Cytotoxic T cell (primary cell): Measurements from ENCODE around the gene STX10.

- PRO-cap, 2 experiments, result no peak in any of the 2 experiments
Measured at GRCh38 chr19:13121297-13121655, 3.2 kb downstream of the NACC1 start.

GRCh38 chr19:13138012-13138736 lies 12.0 kb downstream of the STX10 start:
- PRO-cap, 2 experiments, result no peak in any of the 2 experiments

DNA sequence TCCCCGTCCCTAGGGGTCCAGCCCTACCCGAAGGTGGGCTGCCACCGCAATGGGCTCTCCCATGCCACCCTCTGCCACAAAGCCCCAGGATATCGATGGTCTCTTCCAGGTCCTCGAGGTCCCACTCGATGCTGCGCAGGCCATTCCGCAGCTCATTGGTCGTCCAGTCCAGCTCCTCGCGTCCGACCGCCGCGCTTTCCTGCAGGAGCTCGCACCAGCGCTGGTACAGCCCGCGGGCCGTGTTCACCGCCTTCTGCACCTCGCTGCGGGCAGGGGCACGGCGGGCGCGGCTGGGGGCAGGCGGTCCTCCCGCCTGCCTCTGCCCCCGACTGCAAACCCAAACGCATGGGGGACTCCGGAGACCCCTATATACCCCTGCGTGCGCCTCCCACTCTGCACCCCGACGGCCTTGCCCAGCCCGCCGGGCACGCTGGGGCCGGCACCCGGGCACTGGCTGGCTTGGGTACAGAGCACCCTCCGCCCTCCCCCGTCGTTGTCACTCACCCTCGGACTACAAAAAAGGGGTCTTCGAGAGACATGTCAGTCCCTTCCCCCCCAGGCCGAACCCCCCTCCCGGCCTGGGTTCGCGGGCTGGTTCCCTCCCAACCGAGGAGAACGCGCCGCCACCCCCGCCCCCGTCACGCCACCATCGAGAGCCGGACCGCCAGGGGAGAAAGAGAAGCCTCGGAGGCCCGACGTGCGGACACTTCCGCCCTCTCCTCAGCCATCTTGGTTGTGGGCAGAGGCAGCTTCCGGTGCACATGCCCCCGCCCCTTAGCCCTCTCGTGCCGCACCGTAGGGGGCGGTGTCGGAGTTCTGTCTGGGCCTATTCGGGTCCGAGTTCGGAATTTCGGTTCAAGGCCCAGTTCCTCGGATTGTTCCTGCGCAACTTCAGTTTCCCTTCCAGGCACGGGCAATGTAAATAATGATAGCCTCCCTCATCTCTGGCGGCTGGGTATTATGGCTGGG lies at the start of gene STX10:
Gene STX10, minus strand, starts transcription at position 741 of the 969 bp plus-strand sequence.
- PRO-cap, 2 experiments, result peak in 2 of 2 experiments; most common plus-strand start position 811 of the sequence (in 1); most common minus-strand start position 339 of the sequence (in 1)

DNA sequence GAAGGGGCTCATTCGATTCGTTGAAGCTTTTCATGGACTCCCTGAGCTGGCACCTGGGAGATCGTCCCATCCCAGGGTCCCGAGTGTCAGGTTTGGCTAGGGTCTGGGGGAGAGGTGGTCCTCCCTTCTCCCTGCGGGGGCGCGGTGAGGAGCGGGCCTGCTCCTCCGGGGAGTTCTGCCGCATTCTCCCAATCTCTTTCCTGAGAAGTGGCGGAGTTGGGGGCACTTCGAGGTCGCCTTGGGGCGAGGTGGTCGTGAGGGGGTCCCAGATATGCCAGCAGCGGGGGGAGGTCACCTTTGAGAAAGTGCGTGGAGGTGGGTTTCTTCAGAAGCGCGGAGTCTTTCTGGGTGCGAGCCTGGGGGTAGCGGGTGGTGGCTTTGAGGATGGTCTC lies 389 bp downstream of the IER2 start:
- PRO-cap, 2 experiments, result no peak in any of the 2 experiments

- PRO-cap, 2 experiments, result peak in 2 of 2 experiments; most common plus-strand start chr19:13153055 (in 2)
Measured at GRCh38 chr19:13152986-13153154, 2.7 kb downstream of the IER2 start.

- PRO-cap, 2 experiments, result peak in 2 of 2 experiments; most common plus-strand start chr19:13153706 (in 1); most common minus-strand start chr19:13153387 (in 1)
Measured at GRCh38 chr19:13153155-13153811, 3.1 kb downstream of the IER2 start.

- PRO-cap, 2 experiments, result no peak in any of the 2 experiments
Measured at GRCh38 chr19:13164368-13165142, 14.3 kb downstream of the IER2 start.

GRCh38 chr19:13172012-13173236 lies 22.2 kb downstream of the IER2 start:
- PRO-cap, 2 experiments, result peak in 1 of 2 experiments; most common plus-strand start chr19:13172295 (in 1); most common minus-strand start chr19:13172504 (in 1)

- PRO-cap, 2 experiments, result no peak in any of the 2 experiments
Measured at GRCh38 chr19:13299031-13299479, 148.8 kb downstream of the IER2 start.

DNA sequence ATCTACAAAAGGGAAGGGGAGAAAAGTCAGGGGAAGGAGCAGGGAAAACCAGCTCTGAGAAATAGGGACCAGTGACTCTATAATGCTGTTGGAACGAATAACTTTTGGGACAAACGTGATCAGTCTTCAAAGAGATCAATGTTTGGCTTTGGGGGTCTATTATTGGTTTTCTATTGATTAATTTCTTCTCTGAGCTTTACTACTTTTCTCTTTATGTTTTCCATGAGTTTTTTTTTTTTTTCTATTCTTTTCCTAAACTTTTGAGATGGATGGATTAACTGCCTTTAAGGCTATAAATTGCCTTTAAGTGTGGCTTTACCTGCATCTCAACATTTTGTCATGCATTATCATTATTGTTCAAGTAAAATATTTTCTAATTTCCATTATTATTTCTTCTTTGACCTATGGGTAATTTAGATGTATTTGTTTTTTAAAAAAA lies 146.5 kb downstream of the CACNA1A start:
- PRO-cap, 2 experiments, result no peak in any of the 2 experiments

DNA sequence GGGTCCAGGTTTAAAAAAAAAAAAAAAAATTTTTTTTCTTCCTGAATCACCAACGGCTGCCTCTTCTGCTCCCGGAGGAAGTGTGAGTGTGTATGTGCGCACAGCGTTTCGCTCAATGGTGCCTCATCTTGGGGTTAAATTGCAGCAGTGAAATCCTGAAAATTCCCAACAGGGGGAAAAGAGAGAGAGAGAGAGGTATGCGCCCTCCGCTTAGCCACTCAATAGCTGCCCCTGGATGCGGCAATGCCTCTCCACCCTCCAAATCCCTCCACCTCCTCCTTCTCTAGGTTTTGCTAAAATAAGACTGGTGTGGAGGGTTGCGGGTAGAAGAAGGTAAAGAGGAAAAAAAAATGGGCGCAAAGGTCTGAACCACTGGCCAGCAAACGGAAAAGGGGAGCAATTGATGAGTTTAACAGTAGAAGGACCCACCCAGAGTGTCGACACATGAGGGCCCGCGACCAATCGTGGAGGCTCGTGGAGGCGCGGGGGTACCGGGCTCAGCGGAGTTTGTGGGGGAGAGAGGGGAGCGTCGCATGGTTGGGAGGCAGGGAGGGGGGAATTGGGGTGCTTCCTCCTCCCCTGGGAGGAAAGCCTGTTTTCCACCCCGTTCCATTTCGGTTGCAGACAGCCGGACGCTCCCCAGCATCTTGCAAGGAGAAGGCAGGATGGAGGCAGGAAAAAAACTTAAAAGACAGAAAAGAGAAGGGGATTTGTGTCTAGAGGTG lies 935 bp upstream of the CACNA1A start:
- PRO-cap, 2 experiments, result no peak in any of the 2 experiments

- PRO-cap, 2 experiments, result no peak in any of the 2 experiments
Measured at GRCh38 chr19:13599942-13600403, 93.7 kb upstream of the CACNA1A start.

GRCh38 chr19:13794853-13795212 lies 410 bp upstream of the ZSWIM4 start:
- PRO-cap, 2 experiments, result peak in 2 of 2 experiments; most common minus-strand start chr19:13795005 (in 1)

DNA sequence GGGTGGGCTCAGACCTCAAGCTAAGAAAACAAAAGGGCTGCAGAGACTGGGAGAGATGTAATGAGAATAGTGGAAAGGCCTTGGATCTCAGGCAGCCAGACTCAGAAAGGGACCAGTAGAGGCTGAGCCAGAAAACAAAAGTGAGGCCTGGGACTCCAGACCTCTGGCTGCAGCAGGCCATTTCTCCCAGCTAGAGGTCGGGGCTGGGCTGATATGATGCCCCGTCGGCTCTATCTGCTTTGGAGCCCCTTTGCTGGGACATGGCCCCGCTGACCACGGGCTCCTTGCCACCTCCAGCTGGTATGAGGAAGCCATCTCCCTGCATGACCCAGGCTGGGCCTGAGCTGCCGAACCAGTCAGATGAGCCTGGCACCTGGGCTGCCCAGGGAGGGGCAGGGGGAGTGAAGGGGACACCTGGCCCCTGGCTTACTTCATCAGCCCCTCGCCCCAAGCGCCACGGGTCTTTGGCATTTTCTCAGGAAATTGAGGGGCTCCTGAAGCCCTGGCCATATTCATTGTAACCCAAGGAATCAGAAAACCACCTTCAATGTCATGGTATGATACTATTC lies 7.7 kb downstream of the ZSWIM4 start:
- PRO-cap, 2 experiments, result no peak in any of the 2 experiments

DNA sequence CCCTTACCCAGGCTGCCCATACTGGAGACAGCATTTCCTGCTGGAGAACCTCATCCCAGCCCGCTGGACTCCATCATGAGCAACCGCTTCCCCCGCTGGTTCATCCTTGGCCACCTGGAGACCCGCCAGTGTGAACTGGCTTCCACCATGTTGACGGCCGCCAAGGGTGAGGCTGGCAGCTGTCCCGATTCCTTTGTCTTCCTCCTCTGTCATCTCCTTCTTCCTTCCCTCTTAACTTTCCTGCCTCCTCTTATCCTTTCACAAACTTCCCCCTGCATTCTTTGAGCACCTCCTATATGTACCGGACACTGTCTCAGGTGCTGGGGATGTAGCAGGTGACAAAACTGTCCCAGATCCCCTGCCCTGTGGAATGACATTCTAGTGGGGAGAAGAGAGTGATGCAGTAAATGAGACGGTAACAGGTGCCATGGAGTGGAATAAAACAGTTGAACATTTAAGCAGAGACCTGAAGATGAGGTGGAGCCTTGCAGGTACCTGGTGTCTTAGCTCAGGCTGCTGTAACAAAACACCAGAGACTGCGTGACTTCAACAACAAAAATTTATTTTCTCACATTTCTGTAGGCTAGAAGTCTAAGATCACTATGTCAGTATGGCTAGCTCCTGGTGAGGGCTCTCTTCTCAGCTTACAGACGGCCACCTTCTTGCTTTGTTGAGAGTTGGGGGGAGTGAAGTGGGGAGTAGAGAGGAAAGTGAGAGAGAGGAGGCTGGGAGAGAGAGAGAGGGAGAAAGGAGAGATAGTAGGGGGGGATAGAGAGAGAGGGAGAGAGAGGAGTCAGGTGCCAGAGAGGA lies 28.3 kb downstream of the ZSWIM4 start:
- PRO-cap, 2 experiments, result no peak in any of the 2 experiments

DNA sequence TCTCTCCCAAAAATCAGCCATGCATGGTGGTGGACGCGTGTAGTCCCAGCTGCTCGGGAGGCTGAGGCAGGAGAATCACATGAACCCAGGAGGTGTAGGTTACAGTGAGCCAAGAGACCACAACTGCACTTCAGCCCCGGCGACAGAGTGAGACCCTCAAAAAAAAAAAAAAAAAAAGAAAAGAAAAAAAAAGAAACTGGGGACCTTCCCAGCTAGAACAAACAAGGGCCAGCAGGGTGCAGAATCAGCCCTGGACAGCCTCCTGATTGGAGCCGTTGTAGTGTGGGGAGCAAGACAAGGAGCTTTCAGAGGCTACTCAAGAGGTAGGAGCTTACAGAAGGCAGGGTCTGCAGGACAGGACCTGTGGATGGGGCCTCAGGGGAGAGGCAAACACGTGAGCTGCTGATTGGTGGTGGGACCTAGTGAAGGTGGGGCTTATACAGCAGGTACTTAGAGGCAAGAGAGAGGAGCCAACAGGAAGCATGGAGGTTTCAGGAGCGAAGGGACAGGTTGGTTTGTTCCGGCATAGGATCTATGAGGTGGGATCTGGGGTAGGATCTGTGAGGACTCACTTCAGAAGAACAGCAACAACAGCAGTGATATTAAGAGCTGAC lies 32.3 kb downstream of the ZSWIM4 start:
- PRO-cap, 2 experiments, result no peak in any of the 2 experiments

DNA sequence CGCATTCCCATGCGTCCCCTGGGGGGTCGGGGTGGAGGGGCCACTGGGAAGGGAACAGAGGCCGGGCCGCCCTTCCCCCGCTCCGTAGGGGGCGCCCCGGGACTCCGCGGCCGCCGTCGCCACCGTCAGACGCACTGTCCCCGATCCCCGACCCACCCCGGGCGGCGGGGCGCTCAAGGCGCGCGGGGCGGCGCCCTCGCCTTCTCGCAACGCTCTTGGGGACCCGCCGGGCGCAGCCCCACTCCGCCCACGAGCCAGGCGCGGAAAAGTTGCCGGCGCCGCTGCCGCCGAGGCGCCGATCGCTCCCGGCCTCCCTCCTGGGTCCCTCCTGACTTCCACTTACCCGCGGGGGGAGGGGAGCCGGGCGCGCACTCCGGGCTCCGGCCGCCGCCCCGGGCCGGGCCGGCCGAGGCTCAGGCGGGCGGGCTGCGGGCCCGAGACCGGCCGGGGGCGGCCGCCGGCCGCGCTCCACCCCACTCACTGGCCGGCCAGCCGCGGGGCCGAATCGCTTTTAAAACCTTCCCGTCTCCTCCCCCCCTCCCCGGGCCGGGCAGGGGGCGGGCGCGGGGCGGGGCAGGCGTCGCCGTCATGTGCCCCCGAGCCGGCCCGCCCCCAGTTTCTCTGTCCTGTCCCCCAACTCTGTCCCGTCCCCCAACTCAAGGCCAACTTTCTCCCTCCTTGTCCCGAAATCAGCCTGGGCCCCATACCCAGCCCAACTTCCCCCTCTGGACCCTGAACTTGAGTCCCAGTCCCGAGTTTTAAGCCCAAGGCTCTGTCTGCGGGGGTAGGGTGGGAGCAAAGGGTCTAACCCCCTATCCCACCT lies 34.3 kb upstream of the NANOS3 start:
- PRO-cap, 2 experiments, result peak in 2 of 2 experiments; most common plus-strand start position 241 of the sequence (in 2); most common minus-strand start position 486 of the sequence (in 2)

- PRO-cap, 2 experiments, result peak in 1 of 2 experiments; most common plus-strand start chr19:13962330 (in 1)
Measured at GRCh38 chr19:13962022-13963057, 10.0 kb downstream of the DCAF15 start.

GRCh38 chr19:13973960-13974615 lies 21.8 kb downstream of the DCAF15 start:
- PRO-cap, 2 experiments, result no peak in any of the 2 experiments

- PRO-cap, 2 experiments, result peak in 2 of 2 experiments; most common plus-strand start chr19:14001378 (in 1); most common minus-strand start chr19:14001227 (in 2)
Measured at GRCh38 chr19:14001019-14001553, 5.0 kb downstream of the RFX1 start.